ENCODE measurements around the genes KLF13, ARHGAP11A and NOP10.

- PRO-cap: no peak
These were observed 13.4 kb downstream of the TRPM1 start for GRCh38 chr15:31088129-31088500.

- PRO-cap: bidirectional peak, plus-strand start at chr15:31216450, minus-strand start at chr15:31216134; bidirectional peak, plus-strand start at chr15:31216593, minus-strand start at chr15:31216477; bidirectional peak, plus-strand start at chr15:31216642, minus-strand start at chr15:31216644
These were observed 110.4 kb upstream of the KLF13 start for GRCh38 chr15:31216217-31216693.

- PRO-cap: no peak
These were observed 62.5 kb upstream of the KLF13 start for GRCh38 chr15:31263884-31264780.

DNA sequence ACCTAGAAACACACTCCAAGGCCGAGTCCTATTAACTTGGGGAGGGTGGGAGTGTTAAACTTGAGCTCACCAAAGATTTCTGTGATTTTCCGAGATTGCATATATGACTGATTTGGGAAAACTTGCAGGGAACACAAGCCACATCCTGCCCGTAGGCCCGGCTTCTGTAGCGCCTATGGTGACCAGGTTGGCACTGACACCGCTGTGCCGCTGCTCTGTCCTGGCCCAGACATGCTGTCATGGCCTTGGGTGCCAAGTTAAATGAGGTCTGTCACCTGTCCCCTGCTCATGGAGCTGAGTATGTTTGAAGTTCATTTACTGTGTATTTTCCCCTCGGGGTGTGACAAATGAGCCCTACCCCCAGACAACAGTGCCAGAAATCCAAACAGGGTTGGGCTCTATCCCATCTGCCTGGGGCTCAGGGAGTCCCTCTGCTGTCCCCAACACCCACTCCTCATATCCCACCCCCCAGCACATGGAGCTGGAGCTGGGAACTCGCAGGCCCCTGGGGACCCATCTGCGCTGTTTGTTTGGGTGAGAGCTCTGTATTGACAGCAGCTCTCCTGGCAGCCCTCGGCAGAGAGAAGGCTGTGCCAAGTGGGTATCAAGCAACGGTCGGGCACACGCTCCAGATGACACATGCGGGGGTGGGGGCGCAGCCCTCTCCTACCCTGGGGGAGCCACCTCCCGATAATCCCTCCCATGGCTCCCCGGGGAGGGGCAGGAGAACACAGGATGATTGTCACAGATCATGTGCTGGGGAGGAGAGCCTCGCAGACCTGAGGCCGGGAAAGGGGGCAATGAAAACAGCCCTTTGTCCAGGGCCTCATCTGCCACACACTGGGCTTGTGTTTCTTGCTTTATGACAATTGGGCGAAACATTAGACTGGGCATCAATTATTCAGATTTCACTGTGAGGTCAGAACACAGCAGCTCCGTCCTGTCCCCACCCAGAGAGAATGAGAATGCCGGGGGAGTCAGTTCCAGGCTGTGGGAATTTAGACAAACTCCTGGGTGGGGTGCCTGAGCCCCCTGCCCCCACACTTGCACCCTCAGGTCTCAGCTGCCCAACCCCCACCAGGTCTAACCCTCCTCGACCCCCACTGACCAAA, 46.7 kb upstream of the KLF13 start:
- PRO-cap: no peak

- PRO-cap: bidirectional peak, plus-strand start at chr15:31326754, minus-strand start at chr15:31326455; bidirectional peak, plus-strand start at chr15:31326875, minus-strand start at chr15:31327012; bidirectional peak, plus-strand start at chr15:31327658, minus-strand start at chr15:31327457
These were observed at the start of gene KLF13 for GRCh38 chr15:31326605-31327545. TSS of gene KLF13 (plus strand) at chr15:31326835.

- PRO-cap: no peak
These were observed 14.8 kb downstream of the KLF13 start for GRCh38 chr15:31340870-31342358.

DNA sequence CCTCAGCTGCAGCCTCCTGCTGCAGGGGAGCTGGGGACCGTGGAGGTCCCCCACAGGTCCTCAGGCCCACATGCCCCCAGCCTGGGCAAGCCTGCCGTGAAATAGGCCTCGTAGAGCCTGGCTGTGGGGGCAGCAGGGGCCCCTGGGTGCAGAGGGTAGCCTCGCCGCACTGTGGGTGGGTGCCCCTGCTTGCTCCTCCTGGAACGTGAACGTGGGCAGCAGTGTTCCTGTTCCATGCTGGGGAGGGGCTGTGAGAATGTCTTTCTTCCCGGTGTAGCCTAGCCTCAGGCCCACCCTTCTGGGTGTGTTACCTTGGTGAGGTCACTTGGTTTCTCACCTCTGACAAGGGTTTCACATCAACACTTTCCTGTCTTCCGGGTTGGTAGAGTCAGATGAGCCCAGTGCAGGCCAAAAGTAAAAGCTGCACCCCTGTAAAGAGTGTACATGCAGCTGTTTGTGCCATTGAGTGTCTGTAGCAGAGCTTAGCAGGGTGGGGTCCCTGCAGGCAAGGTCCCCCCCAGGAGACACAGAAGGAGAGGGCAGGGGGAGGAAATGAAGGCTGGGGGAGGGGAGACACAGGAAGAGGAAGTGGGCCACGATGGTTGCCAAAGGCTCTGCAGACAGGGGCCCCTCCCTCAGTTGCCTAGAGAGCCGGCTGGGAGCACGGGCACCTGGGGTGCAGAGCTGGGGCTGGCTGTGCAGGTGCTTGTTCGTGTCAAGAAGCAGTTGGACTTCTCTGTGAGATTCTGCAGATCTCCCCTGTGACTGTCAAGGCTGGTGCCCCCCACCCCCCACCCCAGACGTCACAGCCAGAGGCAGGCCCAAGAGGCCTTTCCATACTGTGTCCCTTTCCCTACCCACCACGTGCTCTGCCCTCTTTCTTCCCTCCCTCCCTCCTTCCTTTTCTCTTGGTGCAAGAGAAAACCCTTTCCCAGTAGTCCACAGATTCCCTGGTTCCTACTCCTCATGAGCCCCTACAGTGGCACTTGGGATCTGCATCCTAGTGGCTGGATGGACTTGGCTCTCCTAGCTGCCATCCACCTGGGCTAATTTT, 34.7 kb downstream of the KLF13 start:
- PRO-cap: no peak

- PRO-cap: no peak
These were observed 40.3 kb downstream of the KLF13 start for GRCh38 chr15:31366674-31367645.

- PRO-cap: no peak
These were observed 49.3 kb downstream of the KLF13 start for GRCh38 chr15:31375847-31376401.

- PRO-cap: no peak
These were observed 52.3 kb downstream of the KLF13 start for GRCh38 chr15:31378662-31379549.

DNA sequence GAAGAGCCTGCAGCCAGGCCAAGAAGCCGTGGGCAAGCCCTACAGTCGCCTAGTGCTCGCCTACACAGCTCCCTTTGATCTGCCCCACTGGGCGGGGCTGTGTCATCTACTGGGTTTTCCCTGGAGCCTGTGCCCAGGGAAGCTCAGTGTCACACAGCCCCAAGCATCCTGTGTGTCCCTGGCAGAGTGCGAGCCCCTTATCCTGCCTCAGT, 72.1 kb downstream of the KLF13 start:
- PRO-cap: no peak

DNA sequence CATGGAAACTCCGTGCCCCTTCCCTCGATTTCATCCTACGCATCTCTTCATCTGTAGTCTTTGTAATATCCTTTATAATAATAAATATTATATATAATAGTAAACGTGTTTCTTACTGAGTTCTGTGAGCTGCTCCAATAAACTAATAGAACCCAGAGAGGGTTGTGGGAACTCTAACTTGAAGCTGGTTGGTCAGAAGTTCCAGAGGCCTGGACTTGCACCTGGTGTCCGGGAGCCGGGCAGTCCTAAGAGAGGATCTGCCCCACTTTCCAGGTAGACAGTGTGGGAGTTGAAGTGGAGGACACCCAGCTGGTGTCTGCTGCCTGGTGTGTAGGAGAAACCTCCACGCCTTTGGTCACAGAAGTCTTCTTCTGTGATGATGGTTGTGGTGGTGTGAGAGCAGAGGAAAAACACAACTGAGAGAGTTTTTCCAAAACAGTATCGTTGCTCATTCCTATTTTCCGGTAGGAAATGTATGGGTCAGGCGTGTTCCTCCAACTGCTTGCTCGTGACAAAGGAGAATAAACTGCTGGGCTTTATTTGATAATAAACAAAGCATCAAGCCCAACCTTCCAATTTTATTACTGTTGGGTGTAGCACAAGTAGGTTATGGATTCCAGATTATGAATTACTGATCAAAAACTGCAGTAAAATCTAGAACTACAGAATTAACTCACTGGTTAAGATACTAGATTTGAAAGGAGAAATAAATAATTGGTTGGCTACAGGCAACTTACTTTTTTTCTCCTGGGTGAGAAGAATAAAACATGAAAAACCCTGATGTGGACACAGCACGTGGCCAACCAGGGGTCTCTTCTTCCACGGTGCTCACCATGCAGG, 137.0 kb downstream of the KLF13 start:
- PRO-cap: no peak

- PRO-cap: no peak
These were observed 138.8 kb downstream of the KLF13 start for GRCh38 chr15:31465133-31466227.

GRCh38 chr15:31527085-31527720, 200.6 kb downstream of the KLF13 start:
- PRO-cap: no peak

GRCh38 chr15:32614735-32615968, at the start of gene ARHGAP11A:
TSS of gene ARHGAP11A (plus strand) at chr15:32615504.
- PRO-cap: bidirectional peak, plus-strand start at chr15:32614876, minus-strand start at chr15:32614902; bidirectional peak, plus-strand start at chr15:32615184, minus-strand start at chr15:32615133; bidirectional peak, plus-strand start at chr15:32615526, minus-strand start at chr15:32615386; unidirectional peak, plus-strand start at chr15:32615796

DNA sequence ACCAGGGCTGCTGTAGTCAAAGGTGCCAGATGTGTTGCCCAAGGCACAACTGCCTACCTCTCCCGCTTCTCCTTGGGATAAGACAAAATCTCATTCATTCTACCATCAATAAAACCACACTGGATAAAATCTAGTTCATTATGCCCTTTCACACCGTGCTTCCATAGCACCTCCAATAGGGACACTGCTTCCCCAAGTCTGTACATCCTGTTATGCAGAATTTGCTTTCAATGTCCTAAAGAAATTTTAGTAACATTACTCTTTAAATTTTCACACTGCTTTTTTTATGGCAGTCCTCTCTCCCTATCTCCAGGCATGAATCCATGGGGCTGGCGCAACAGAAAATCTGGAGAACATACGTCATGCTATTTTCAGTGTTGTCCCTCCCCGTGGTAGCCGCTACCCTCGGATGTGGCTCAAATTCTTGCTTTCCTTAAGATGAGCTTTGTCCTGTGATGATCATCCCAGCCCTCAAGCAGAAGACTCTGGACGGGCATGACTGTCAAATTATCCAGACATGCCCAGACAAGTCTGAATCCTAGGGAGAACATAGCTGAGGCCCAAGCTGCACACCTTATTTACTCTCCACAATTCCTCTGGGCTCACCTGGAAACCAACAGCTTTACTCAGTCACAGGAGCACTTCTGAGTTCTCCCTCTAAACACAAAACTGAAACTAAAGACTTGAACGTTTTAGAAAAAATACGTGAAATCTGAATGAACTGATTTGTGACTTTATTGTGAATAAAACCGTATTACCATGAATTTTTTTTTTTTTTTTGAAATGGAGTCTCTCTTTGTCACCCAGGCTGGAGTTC, 49.1 kb downstream of the FMN1 start:
- PRO-cap: no peak

GRCh38 chr15:33535055-33535364, 224.2 kb downstream of the RYR3 start:
- PRO-cap: no peak

DNA sequence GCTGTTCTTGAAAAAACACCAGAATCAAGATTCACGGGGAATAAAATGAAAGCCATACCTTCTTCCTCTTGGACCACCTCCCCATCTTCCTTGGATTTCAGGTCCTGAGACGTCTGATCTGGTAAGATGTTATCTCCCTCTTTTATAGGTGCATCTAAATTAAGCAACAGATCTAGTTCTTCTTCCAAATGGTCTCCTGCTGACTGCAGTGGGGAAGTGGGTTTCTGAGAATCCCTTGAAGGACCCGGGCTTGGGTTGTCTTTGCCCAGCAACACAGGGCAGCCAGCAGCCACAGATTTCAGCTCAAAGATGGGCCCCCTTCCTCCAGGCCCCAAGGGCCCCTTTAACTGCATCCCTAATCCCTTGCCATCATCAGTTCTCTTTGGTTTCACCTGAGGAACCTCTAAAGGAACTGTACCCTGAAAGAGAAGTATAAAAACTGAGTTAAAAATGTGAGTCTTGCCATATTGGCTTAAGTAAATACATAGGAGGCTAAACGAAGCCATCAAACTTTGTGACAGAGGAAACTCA, 100.8 kb upstream of the CHRM5 start:
- PRO-cap: no peak

DNA sequence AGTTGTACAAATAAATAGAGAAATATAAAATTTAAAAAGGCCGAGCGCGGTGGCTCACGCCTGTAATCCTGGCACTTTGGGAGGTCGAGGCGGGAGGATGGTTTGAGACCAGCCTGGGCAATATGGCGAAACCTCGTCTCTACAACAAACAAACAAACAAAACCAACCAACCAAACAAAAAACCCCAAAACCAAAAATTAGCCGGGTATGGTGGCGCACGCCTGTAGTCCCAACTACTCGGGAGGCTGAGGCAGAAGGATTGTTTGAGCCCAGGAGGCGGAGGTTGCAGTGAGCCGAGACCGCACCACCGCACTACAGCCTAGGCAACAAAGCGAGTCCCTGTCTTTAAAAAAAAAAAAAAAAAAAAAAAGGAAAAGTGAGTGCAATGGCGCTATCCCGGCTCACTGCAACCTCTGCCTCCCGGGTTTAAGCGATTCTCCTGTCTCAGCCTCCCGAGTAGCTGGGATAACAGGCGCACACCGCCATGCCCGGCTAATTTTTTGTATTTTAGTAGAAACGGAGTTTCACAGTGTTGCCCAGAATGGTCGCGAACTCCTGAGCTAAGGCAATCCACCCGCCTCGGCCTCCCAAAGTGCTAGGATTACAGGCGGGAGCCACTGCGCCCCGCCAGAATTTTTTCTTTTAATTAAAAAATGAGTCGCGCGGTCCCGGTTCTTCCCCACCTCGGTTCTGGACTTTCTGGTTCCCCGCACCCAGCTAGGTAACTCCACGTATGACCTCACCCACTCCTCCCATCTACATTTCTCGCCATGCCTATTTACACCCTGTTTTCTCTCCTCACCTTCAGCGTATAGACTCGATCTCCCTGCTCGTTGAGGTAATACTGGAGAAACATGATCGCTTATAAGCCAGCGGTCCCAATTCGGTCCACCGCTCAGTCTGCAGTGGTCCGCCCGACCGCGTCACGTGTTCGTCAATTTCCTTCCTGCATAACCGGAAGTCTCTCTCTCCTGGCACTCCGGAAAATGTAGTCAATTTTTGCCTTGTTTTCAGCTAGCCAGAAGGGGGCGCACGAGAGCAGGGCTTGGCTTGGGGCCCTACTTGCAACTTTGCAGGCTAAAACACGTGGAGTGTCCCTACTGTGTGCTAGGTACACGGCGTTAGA, at the start of gene NOP10:
TSS of gene NOP10 (minus strand) at position 919 of the 1,126 bp plus-strand sequence.
- PRO-cap: bidirectional peak, plus-strand start at position 539 of the sequence, minus-strand start at position 347 of the sequence; bidirectional peak, plus-strand start at position 895 of the sequence, minus-strand start at position 893 of the sequence

- PRO-cap: no peak
These were observed 228 bp downstream of the NUTM1 start for GRCh38 chr15:34343344-34343742.

Data from neuron (in vitro differentiated cells).